Rectum (tissue), 1 donor: ENCODE measurements around the gene C6orf120.

DNA sequence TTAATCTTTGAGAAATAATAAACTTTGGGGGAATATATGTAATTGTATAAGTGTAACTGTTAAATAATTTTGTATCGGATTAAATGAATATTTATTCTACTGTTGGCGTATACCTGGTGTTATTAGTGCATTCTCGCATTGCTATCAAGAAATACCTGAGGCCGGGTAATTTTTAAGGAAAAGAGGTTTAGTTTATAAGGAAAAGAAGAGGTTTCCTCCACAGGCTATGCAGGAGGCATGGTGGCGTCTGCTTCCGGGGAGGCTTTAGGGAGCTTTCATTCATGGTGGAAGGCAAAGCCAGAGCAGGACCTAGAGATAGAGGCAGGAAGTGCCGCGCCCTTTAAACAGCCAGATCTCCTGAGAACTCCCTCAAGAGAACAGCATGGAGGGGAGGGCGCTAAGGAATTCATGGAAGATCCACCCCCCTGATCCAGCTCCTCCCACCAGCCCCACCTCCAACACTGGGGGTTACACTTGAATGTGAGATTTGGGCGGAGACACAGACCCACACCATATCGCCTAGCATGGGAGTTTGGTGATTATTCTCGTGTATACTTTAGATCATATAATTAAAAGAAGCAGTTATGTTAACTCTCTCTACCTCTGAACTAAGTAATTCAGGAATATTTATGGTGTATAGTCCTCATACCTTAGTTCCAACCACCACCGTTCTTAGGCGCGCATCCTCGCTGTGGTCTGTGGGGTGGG is 13.9 kb upstream of the DACT2 start:
- PRO-cap = bidirectional peak, plus-strand start at position 313 of the sequence, minus-strand start at position 311 of the sequence

GRCh38 chr6:168574433-168575447 is 133.8 kb downstream of the SMOC2 start:
- PRO-cap = unidirectional peak, plus-strand start at chr6:168575171

- PRO-cap = no peak
Measured at GRCh38 chr6:168686248-168686745, 245.3 kb downstream of the SMOC2 start.

GRCh38 chr6:168851821-168852275 is 401.8 kb downstream of the THBS2 start:
- PRO-cap = no peak

GRCh38 chr6:168950088-168950537 is 303.5 kb downstream of the THBS2 start:
- PRO-cap = no peak

DNA sequence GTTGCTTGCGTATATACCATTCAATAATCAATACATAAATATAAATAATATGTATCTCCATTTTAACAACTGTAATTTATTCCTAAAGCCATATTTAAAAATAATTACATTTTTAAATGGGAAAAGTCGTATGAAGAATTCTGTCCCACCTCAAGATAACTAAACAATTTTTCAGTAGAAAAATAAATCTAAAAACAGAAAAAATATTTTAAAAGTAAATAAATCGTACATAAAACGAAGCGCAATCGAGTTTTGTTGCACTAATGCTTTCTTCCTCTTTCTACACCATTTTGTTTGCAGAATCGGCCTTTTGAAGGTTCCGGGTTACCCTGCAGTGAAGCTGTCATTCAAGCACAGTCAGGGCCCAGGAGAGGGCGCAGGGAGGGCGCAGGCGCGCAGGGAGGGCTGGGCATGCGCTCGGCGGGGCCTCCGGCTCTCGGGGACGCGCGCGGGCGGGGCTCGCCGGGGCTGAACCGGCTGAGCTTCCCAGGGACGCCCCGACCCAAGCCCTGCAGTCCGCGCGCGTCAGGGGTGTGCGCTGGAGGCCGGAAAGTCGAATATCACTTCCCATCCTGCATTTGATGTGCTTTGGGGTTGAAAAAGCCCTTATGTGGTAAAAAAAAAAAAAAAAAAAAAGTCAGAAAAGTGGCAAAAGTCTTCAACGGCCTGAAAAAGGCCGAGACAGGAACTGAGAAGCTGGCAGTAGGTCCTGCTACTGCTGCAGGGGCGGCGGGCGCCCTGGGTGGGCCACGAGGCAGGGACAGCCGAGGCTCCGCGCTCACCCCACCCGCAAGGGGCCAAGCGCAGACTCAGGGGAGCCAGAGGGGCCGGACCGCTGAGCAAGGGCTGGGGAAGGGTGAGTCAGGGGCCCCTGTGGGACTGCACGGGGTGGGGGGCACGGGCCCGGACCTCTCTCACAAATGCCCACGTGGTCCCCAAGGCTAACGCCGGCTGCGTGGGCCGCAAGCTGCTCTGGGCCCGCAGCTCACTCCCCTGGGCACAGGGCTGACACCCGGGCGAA is 40.6 kb downstream of the THBS2 start:
- PRO-cap = bidirectional peak, plus-strand start at position 471 of the sequence, minus-strand start at position 284 of the sequence

DNA sequence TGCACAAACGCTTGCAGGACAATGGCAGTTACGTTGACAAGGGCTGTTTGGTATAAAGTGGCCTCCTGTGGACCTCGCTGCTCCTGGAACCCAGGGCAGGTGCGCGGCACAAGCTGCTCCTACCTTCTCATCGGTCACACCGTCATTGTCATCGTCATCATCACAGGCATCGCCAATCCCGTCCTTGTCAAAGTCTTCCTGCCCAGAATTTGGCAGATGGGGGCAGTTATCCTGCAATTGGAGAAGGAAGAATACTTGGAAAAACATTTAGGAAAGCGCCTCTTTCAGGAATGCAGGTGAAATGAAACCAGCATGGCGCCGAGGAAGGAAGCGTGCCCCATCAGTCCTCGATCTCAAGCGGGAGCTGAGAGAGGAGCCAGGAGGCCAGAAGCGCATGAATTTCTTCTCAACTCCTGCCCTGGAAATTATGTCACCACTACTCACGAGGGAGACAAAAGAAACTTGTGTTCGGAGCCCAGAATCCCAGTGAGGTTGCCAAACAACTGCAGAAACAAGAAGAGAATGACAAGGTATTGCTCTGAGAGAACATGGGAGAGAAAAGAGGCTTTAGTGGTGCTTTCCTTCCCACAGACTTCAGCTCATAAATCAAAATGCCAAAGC is 24.1 kb downstream of the THBS2 start:
- PRO-cap = no peak

GRCh38 chr6:169250507-169251265 is 3.0 kb downstream of the THBS2 start:
- PRO-cap = unidirectional peak, plus-strand start at chr6:169250943

DNA sequence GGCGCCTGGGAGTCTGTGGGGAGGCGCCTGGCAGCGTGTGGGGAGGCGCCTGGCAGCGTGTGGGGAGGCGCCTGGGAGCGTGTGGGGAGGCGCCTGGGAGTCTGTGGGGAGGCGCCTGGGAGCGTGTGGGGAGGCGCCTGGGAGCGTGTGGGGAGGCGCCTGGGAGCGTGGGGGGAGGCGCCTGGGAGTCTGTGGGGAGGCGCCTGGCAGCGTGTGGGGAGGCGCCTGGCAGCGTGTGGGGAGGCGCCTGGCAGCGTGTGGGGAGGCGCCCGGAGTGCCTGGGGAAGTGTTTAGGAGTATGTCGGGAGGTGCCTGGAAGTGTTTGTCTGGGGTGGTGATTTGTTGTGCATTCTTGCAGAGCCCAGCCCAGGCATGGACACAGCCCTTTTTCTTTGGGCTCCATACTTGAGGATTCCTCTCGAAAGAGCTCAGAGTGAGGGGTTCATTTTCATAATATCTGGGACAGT is 172.0 kb upstream of the THBS2 start:
- PRO-cap = no peak

- PRO-cap = unidirectional peak, minus-strand start at chr6:169670070
Measured at GRCh38 chr6:169669835-169670316, 32.0 kb downstream of the WDR27 start.

- PRO-cap = bidirectional peak, plus-strand start at chr6:169702196, minus-strand start at chr6:169702055; bidirectional peak, plus-strand start at chr6:169702868, minus-strand start at chr6:169702791
Measured at GRCh38 chr6:169702094-169703087, at the start of gene C6orf120. Gene C6orf120, plus strand, starts transcription at chr6:169702126.

GRCh38 chr6:169799428-169799783 is 48.0 kb downstream of the ERMARD start:
- PRO-cap = no peak

GRCh38 chr6:170043248-170043872 is 247.5 kb downstream of the DLL1 start:
- PRO-cap = no peak

GRCh38 chr6:170137157-170138147 is 153.4 kb downstream of the DLL1 start:
- PRO-cap = unidirectional peak, minus-strand start at chr6:170137568

GRCh38 chr6:170159632-170160771 is 130.9 kb downstream of the DLL1 start:
- PRO-cap = no peak

DNA sequence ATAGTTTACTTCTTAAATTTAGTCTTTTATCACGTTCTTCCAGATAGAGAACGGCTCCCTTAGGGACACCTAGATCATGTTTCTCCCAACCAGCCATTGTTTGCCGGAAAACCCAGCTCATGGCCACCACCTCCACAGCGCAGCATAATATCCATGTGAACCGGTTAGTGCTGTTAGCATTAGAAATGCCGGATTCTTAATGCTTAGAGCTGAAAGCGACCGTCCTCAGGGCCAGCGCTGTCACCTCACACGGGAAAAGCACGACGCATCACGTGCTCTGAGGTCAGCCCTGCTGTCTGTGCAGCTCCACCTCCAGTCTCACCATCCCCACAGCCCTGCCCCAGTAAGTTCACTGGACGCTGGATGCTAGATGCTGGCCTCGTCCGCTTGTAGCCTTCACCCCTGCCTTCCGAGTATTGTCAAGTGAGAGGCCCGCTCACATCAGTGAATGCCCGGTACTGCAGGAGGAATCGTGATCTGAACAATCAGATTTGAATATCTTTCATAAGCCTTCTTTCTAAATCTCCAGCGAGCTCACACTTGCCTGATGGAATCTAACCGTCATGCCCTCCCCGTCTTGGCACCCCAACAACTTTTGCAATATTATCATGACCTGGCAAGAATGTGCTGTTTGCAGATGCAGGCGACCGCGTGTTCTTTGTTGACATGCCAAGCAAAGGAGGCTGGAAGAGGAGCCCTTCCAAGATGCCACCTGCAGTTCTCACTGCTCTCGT is 65.0 kb downstream of the DLL1 start:
- PRO-cap = no peak

DNA sequence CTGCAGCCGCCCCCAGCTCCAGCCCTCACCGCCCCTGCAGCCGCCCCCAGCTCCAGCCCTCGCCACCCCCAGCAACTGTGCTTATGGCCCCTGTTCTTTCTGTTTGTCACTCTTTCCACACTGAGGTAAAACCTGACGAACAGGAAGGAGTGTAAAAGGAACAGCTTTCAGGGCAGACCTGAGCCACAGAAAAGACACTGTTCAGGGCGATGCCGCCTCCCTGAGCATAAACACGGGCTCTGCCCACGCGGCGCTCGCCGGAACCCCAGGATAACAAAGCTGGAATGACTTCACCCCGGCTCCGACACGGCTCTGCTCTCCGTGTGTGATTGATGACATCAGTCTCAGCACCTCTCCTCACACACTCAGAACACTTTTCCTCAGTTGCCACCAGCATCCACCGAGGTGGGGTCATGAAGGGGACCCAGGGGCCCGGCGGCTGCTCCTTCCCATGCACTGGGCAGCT is 43.8 kb downstream of the DLL1 start:
- PRO-cap = no peak

DNA sequence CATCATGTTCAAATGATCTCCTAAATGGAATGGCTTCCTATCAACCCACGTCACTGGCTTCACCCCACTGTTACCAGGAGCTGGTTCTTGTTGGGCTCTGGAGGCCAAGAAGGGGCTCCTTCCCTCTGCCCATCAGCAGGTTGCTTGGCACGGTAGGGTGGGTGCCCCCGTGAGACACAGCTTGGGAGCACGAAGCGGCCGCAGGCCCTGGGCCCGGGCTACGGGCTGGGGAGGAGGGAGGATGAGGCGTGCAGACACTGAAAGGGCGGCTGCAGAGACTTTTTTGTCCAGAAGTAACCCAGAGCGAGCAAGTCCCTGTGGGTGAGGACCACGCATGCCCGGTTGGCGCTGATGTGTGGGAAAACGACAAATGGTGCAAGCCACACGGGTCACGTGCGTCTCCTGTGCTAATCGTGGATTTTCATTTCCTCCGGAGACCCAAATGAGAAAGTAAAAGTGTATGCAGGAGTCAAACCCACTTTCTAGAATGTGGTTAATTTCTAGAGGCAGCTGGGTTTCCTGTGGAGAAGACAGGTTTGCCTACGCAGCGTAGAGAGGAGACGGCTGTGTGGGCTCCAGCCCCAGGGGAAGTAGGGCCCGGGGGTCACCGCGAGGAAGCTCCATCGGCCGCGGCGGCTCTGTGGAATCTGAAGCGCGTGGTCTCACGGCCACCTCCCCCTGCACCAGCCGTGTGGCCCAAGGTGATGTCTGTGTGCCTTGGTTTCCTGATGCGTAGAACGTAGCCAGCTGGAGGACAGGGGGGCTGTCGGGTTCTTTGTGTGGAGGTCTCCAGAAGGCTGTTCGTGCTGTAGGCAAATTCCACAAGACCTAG is 19.1 kb downstream of the DLL1 start:
- PRO-cap = no peak

GRCh38 chr6:170344717-170345304 is 38.3 kb downstream of the FAM120B start:
- PRO-cap = no peak

DNA sequence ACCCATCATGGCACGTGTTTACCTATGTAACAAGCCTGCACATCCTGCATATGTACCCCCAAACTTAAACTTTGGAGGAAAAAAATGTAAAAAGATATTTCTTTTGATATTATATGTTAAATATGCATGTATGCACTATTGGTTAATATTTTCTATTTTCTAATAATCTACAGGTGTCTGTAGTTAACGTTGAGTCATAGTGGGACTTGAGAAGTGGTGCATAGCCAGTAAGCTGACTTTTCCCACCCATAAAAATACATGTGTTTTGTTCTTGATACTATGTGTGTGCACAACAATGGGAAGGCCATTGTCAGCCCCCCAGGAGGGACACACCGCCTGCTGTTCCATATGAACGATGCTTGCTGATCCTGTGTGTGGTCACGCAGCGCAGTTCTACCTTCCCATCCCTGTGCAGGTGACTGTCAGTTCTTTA is 49.1 kb downstream of the FAM120B start:
- PRO-cap = no peak